Heart right ventricle (tissue), 2 donors: ENCODE results near the gene HSD17B13.

DNA sequence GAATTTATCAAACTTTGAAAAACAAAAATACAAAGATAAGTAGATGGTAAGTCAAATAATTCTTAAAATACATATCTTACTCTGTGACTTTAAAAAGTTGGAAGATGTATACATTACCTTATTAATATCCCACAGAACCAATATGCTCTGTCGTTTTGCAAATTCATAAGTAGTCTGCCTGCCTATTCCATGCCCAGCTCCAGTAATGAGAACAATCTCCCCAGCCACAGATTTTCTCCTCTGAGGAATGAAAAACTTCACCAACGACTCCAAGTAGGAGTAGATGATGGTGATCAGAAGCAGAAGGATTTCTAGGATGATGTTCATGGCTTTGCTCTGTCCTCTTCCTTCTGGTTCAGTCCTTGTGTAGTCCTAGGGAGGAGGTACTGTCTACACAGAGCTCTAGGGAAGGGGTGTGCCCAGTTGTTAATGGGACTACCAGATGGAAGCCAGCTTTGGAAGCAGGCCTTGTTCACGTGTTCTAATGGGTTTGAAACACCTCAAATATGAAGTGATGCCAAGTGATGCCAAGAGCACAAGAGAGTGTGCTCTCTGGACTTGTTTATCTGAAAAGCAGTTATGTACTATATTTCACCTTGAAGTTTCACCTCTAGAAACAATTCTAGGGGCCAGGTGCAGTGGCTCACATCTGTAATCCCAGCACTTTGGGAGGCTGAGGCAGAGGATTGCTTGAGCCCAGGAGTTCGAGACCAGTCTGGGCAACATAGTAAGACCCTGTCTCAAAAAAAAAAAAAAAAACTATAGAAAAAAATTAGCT, at the start of gene HSD17B13:
HSD17B13 (minus strand) TSS at position 368 of the 778 bp plus-strand sequence.
- PRO-cap, 2 experiments = no peak in any of the 2 experiments

- PRO-cap, 2 experiments = no peak in any of the 2 experiments
Observed at GRCh38 chr4:87389917-87390501, 979 bp downstream of the HSD17B11 start.

DNA sequence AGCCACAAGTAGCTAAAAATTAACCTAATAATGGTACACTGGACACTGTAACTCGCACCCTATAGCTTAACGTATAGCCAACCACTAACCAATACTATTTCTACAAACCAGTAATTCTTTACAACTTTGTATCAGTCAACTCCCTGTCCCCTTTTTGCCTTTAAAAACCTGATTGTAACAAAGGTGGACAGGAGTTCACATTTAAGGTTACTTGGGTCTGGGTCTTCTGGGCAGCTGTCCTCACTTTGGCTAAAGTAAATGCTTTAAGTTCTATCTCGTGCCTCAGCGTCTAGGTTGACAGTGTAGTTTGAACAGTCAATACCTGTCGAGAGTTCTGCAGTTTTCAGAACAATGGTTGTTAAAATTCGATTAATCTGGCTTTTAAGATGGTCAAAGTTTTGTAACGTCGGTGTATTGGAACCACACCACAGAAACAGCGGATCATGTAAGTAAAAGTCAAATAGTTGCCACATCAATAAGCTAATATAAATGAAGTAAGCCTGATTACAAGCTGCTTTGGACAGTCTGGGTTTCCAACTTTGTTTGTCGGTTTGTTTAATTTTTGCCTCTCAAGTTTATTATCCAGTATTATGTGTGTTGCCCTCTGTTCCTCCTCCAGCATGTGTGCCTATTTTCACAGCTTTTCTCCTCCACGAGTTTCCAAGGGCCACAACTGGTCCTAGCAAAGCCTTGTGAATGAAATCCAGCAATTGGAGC, 1.5 kb upstream of the NUDT9 start:
- PRO-cap, 2 experiments = no peak in any of the 2 experiments

GRCh38 chr4:87525194-87526000, 3.8 kb downstream of the SPARCL1 start:
- PRO-cap, 2 experiments = peak in 2 of 2 experiments; most common plus-strand start chr4:87525787 (in 1); most common minus-strand start chr4:87525746 (in 1)

DNA sequence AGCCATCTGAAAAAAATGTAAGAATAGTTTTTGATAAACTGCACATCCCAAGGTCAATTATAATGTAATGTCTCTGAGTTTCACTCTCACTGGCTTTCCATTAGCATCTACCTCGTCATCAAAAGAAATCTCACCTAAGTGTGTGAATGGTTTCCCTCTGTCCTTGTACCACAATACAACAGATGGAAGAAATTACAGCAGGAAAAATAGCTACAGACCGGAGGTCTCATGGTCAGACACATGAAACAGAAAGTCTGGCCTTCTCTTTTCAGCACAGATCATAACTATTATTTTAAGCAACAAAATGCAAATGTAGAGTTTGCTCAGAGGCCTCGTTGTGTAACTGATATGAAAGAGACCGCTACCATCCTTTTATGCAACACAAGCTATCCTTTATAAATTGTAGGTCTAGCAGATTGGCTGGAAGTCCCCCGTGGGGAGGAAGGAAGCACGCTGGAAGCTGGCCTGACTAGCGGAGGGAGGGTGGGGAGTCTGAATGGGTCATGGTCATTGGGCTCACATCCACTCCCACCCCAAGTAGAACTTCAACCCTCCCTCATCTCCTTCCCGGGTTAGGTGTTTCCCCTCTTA, 27.6 kb downstream of the DMP1 start:
- PRO-cap, 2 experiments = peak in 1 of 2 experiments; most common minus-strand start position 345 of the sequence (in 1)

DNA sequence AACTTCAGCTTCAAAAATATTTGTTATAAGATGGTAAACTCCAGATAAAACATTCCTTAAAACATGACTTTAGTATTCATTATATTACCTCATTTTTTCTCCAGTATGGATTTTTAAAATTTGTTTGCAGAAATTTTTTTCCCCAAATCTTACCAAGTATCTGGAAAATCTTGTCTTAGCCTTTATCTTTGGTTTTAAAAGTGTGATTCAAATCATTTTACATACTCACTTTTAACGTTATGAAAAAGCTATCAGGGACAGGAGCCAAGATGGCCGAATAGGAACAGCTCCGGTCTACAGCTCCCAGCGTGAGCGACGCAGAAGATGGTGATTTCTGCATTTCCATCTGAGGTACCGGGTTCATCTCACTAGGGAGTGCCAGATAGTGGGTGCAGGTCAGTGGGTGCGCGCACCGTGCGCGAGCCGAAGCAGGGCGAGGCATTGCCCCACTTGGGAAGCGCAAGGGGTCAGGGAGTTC, 60.1 kb downstream of the DMP1 start:
- PRO-cap, 2 experiments = no peak in any of the 2 experiments

DNA sequence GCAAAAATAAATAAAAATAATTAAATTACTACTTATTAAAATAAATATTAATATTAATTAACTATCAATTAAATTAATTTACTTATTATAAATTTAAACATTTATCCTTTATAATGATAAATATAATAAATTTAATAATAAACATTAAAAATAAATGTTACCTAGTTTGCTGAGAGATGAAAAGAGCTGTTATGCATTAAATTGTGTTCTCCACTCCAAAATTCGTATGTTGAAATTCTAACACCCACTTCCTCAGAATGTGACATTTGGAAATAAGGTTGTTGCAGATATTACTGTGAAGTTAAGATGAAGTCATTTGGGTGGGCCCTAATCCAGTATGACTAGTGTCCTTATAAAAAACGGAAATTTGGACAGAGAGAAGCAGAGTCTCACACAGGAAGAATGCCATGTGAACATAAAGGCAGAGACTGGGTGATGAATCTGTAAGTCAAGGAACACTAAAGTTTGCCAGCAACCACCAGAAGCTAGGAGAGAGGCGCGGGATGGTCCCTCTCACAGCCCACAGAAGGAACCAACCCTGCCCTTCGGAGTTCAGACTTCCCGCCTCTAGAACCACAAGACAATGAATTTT, 67.1 kb upstream of the IBSP start:
- PRO-cap, 2 experiments = peak in 1 of 2 experiments; most common plus-strand start position 384 of the sequence (in 1); most common minus-strand start position 261 of the sequence (in 1)

DNA sequence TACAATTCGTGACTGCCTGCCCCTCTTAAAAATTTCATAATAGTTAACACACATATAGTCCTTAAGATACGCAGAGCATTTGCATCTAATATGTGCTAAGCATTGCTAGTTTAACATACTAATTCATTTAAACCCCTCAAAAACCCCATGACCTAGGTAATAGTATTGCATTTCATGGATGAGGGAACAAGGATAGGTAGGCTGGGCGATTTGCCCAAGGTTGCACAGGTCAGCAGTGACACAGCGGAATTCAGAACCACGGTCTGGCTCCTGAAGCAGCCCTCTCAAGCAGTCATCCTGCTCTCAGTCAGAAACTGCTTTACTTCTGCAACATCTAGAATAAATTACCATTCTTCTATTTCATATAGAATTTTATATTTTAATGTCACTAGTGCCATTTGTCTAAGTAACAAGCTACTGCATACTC, 704 bp upstream of the SPP1 start:
- PRO-cap, 2 experiments = no peak in any of the 2 experiments

DNA sequence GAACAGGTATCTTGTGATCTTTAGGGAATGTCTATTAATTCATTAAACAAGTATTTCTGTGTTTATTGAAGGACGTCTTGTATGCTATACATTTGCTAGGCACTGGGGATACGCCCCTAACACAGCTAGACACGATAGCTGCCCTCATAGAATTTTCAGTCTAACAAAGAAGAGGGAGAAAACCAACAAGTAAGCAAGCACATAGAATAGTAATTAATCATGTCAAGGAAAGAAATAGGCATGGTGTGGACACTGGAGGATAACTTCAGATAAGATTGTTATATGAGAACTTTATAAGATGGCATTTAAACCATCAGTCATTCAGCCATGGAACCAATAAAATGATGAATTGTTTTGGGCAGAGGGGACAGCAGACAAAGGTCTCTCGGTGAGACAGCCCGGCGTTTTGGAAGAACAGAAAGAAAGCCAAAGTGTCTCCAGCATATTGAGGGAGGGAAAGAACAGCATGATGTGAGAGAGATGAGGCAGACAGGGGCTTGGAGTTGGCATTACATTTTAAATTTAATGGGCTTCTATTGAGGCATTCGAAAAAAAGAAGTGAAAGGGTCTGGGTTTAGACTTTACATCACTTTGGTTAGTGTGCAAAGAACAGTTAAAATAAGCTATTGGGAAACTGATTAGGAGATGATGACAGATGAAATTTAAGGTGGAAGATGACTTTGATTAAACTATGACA, 843 bp upstream of the PPM1K start:
- PRO-cap, 2 experiments = no peak in any of the 2 experiments

DNA sequence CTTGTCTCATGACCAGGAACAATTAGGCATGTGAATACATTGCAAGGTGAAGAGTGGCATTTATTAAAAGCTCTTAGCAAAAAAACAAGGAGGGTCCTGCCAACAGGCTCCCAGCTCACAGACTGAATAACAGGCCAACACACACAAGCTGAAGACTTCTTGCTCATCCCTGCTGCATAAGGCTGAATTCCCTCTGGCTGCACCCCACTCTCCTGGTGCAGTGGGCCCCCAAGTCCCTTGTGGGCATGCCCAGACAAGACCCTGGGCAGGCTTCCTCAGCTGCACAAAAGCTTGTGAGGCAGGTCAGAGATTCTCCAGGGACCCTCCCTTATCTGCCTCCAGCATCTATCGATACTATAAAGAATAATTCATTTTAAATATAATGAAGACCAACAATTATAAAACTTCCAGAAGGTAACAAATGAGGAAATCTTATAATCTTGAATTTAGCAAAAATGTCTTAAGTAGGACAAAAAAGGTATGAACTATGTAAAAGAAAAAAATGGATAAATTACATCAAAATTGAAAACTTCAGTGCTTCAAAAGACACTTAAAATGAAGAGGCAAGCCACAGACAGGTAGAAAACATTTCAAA, 1.6 kb upstream of the HERC5 start:
- PRO-cap, 2 experiments = no peak in any of the 2 experiments

- PRO-cap, 2 experiments = peak in 1 of 2 experiments; most common plus-strand start chr4:88574825 (in 1)
Observed at GRCh38 chr4:88574612-88575077, 17.6 kb upstream of the HERC3 start.

GRCh38 chr4:88575195-88575565, 17.1 kb upstream of the HERC3 start:
- PRO-cap, 2 experiments = peak in 1 of 2 experiments; most common plus-strand start chr4:88575462 (in 1)

GRCh38 chr4:88771671-88772411, 74.2 kb upstream of the NAP1L5 start:
- PRO-cap, 2 experiments = no peak in any of the 2 experiments

GRCh38 chr4:88820490-88820858, 122.8 kb upstream of the NAP1L5 start:
- PRO-cap, 2 experiments = no peak in any of the 2 experiments

DNA sequence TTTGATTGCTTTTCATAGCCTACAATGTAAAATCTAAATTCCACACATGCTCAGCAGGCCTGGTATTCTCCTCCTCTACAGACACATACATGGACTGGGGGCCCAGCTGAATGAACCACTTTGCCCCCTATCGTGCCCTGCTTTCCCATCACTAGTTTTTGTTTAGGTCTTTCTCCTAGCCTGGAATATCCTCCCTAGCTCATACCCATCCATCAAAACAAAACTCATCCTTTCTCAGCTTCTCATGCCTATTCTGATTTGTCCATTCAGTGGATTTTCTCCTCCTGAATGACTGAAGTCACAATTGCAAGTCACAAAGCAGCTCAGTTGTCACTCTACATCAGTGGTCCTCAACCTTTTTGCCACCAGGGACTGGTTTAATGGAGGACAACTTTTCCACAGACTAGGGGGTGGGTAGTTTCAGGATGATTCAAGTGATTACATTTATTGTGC, 137.5 kb upstream of the NAP1L5 start:
- PRO-cap, 2 experiments = no peak in any of the 2 experiments

DNA sequence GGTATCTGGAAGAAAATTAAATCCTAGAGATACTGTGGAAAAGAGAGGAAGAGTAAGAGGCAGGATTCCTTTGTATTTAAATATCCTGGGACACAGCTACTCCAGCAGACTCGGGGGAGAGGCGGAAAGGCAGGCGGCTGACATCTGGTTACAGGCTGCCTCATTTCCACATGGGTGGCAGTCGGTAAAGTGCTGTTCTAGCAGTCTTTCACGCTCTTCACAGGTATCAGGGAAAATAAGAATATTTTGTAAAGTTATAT, 1.5 kb upstream of the TIGD2 start:
- PRO-cap, 2 experiments = no peak in any of the 2 experiments

GRCh38 chr4:89134903-89135260, 23.5 kb downstream of the TIGD2 start:
- PRO-cap, 2 experiments = peak in 1 of 2 experiments; most common minus-strand start chr4:89135046 (in 1)

DNA sequence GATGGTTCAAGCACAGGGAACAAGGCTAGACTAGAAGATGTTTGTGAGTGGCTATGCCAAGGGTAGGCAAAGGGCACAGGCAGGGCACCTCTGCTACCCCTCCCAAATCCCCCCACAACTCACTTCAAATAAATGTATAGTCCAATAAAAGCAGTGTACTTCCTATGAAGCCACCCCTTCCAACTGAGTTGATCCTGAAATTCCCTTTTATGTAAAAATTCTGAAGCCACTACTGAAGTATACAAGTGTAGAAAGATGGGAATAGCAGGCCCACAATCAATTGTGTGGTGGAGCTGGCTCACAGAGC, 39.2 kb downstream of the GPRIN3 start:
- PRO-cap, 2 experiments = no peak in any of the 2 experiments

DNA sequence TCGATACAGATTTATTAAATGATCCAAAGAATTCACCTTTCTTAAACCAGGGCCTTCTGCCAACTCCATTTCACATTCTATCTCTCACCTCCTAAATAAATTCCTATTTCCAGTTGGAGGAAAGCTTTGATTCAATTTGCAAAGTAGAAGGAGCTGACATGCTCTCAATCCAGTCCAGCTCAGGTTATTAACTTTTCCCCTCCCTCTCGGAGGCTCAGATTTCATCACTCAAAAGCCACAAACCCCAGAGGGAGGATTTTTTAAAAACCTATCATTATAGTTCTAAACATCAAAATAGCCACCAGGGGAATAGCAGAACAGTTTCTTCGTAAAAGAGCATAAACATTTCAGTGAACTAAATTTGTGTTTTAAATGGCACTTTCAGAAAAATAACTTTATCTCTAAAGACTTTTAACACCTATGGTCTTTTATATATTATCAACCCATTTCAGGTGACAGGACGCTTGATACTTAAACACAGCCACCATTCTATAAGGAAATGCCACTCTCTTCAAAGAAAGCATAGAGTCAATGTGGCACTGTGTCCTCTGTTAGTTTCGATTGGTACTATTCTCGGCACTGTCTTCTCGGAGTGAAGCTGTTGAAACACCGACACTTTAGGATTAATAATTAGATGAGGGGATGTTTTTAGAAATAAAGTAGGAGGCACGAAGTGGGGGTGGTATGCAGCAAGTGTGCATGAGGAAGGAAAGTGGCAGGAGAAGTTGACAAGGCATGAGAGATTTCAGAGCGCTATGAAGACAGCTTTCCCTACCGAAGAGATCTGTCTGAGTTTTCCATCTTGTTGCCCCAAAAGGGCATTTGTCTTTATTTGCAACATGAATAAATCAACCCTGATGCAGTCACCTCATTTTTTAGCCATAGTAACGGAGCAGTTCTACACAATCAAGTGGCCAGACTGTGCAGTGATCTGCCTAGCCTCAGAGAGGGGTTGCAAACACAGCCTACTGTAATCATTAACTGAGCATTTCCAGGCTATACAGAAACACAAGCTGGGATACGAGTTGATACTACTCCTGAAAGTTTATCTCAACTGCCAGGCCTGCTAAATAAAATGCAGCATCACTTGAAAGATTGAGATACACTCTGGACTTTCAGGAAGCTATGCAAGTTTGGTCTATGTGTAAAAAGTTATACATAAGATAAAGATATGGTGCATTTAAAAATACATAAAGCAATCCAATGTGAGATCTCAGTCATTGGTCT, 8.5 kb downstream of the GPRIN3 start:
- PRO-cap, 2 experiments = peak in 1 of 2 experiments; most common plus-strand start position 292 of the sequence (in 1)

GRCh38 chr4:89407396-89407621, 99.7 kb upstream of the GPRIN3 start:
- PRO-cap, 2 experiments = no peak in any of the 2 experiments